Mesenchymal stem cell of adipose (primary cell): ENCODE data around the gene FAM110D.

DNA sequence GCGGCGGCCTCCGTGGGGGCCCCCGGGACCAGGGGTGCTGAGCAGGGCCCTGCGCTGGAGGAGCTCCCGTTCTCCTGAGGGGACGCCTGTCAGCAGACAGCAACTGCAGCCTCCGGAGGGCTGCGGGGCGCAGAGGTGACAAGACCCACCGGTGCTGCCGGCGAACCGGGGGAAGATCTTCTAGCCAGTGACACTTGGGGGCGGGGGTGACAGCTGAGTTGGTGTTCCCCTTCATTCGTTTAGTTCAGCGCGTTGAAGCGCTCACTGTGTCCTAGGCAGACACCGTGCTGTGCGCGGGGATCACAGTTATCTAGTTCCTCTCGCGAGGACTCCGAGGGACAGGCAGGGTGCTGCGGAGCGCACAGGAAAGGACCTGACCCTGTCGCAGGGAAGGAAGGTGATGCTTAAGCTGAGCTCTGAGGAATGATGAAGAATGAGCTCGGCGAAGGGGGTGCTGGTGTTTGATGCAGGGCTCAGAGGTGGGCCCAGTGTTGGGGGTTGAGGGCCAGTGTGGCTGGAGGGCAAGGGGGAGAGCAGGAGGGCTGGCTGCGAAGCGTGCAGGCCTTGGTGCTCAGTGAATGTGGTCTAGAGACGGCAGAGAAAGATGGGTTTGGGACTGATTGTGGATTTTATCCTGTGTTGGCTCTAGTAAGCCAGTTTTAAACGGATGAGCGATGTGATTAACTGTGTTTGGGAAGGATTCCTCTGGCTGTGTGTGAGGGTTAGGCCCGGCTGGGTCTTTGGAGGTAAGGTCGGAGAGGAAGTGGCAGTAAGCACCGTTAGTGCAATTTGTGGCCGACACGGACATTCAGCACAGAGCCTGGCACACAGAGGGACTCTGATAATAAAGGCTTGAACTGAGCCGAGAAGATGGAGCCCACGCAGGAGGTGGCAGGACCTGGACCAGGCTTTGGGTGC, 1.0 kb downstream of the MTFR1L start:
- CAGE, long polyA plus RNA: no peak

GRCh38 chr1:25900186-25900522, 6.1 kb downstream of the STMN1 start:
- CAGE, long polyA plus RNA: no peak

DNA sequence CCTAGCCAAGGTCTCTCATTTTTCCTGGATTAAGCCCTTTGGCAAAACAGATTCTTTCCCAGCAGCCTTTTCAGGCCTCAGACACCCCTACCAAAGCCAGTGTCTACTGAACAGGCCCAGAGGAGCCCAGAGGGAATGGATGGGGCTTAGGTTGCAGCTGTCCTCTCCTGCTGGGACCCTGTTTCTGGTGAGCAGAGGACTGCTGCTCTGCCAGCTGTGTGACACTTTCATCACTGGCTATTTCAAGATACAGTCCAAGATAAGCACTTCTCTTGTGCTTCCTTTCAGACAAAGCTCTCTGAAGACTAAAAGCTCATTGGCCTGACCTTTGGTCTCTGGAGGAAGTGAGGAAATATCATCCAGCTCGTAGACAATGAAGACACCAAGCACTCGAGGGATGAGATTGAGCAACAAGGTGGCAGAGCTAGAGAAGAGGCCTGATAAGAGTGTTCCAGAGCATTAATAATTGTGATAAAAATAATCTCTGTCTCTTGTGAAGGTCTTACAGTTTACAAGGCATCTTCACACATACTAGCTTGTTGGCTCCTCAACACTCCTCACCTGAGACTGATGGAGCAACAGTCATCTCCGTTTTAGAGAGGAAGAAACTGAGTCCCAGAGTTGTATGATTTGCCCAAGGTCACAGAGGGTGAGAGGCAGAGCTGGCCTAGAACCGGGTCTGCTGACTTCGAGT, 829 bp downstream of the PAFAH2 start:
- CAGE, long polyA plus RNA: no peak

DNA sequence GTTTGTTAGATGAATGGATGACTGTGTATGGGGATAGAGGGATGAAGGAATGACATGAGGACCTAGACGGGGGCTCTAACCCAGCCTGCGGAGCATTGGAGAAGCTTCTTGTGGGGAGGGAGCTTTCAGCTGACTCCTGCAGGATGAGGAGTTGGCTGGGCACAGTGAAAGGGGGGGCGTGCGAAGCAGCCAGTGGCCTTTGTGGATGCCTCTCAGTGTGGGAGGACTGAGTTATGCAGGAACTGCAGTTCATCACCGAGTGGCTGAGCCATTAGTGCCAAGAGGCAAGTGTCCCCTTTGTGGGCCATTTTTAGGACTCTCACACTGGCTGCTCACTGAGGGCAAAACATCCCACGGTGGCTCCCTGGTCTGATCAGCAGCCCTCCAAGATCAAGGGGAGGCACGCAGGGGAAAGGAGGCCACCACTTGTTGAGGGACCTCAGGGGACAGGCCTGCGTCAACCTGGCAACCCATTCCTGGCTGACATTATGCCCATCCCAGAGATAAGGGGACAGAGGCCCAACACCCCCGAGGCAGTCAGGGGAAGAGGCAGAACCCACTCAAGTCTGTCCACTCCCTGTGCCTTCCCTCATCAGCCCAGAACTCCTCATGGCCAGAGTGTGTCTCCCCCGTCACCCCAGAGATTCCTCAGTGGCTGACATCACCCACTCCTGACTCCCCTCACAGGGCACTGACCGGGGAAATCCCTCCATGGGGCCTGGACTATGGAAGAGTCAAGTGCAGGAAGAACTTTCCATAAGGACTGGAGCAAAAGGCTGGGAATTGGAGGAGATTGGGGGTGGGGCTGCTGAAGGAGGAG, 945 bp upstream of the EXTL1 start:
- CAGE, long polyA plus RNA: no peak

DNA sequence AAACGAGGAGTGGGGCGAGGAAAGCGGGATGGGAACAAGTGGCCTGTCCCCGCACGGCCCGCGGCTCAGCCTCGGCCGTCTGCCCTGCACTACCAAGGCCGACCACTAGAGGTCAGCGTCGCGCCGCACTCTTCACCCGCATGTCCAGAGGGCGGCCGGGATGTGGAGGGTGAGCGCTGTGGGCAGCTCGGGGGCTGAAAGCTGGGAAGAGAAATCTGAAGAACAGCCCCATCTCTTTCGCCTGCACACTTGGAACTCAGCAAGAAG, 10.0 kb downstream of the SLC30A2 start:
- CAGE, long polyA plus RNA: no peak

DNA sequence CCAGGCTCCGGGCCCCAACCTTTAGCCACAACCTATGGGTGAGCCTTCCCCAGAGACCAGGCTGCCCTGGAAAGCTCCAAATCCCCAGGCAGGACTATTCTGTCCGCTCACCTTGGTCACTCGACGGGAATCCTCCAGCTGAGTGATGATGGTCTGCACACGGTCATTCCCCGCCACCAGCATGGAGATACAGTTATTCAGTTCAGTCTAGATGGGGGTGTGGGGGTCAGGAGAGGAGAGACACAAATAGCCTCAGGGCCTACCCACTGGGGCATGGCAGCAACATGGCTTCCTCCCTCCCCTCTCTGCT, 7.3 kb downstream of the TRIM63 start:
- CAGE, long polyA plus RNA: no peak

DNA sequence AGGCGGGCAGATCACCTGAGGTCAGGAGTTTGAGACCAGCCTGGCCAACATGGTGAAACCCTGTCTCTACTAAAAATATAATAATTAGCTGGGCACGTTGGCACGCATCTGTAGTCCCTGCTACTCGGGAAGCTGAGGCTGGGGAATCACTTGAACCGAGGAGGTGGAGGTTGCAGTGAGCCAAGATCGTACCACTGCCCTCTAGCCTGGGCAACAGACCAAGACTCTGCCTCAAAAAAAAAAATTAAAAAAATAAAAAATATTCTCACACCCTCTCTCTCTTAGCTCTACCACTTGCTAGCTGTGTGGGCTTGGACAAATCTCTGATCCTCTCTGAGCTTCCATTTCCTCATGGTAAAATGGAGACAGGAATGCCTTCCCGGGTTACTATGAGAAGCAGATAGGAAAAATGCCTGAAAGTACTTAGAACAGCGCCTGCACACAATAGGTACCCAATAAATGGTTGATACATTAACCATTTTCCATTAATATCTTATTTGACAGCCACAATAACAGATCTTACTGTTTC, 3.2 kb downstream of the TRIM63 start:
- CAGE, long polyA plus RNA: no peak

GRCh38 chr1:26158588-26159162, at the start of gene FAM110D:
Gene FAM110D, plus strand, starts transcription at chr1:26159079.
- CAGE, long polyA plus RNA: no peak

DNA sequence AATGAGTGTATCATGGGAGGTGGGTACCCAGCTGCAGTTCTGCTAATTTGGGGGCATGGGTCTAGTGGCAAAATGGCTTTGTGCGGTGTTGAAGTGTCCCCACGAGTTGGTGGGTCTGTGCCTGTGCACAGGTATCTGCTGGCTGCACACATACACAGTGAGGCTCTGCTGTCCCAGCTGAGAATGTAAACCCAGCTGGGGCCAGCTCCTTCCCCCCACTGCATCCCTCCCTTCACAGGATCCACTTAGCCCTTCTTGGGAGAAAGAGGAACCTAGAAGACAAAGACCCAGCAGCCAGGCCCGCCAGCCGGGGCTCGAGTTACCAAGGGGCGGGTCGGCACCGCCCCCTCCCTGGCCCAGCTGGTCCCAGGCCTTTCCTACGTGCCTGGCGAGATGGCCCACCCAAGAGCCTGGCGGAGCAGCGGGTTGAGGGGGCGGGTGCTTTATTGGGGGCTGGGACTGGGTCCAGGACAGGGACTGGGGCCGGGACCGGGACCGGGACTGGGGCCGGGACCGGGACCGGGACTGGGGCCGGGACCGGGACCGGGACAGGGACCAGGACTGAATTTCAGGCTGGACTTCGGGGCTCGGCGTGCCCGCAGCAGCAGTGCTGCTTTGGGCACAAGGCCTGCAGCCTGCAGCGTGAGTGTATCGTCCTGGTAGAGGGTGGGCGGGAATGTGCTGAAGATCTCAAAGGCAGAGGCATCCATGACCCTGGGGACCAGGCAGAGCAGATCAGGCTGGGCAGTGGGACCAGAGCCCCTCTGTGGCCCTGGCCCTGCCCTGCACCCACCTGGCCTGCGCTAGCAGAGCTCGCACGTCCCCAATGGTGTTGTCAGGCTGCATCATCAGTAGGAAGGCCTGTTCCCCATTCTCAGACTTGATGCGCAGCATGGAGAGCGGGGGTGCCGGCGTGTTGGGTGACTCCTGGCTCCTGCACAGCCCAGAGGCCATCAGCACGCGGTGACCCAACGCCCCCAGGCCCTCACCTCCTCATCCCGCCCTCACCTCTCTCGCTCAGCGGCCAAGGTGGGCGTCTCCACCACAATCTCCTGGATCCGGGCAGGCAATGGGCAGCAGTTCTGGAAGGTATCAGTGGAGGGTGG, 2.3 kb downstream of the SH3BGRL3 start:
- CAGE, long polyA plus RNA: no peak

DNA sequence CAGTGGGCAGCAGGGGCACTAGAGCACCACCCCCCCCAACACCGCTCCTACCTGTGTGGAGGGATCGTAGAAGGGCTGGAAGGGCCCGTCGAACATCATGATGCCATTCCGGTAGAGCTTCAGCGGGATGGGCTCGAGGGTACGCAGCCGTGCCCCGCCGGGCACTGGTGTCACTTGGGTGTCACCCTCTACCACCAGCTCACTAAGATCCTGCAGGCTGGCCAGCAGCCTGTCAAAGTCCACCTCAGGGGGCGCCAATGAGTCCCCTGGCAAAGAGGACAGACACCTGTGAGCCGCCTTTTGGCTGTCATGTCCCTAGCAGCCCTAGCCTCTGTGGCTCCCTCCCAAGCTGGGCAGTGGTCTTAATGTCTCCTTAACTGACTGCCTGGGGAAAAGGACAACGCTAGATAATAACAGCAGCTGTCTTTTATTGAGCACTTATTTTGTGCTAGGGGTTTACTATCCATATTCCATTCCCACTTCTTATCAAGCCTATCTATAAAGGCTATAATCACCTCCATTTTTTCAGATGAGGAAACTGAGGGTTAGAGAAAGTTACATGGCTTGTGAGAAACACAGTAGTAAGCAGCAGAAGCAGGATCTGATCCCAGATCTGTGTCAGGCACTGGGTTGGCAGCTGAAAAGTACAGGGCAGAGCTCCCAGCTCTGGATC, 6.0 kb downstream of the SH3BGRL3 start:
- CAGE, long polyA plus RNA: no peak

DNA sequence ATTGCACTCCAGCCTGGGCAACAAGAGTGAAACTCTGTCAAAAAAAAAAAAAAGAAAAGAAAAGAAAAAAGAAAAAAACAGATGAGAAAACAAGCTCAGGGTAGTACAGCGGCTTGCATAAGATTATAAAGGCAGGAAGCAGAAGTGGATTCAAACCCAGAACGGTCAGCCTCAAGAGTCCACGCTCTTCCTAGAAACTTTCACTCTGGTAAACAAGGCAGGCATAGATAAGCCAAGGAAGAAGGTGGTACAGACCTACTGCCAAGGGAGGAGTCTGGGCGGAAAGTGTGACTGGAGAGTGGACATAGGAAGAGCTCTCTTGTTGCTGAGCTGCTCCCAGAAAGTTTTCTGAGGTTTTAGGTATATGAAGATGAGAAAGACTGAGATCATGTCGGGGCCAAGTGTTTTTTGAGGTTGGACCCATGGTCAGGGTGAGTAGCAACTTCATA, 1.8 kb upstream of the UBXN11 start:
- CAGE, long polyA plus RNA: no peak

DNA sequence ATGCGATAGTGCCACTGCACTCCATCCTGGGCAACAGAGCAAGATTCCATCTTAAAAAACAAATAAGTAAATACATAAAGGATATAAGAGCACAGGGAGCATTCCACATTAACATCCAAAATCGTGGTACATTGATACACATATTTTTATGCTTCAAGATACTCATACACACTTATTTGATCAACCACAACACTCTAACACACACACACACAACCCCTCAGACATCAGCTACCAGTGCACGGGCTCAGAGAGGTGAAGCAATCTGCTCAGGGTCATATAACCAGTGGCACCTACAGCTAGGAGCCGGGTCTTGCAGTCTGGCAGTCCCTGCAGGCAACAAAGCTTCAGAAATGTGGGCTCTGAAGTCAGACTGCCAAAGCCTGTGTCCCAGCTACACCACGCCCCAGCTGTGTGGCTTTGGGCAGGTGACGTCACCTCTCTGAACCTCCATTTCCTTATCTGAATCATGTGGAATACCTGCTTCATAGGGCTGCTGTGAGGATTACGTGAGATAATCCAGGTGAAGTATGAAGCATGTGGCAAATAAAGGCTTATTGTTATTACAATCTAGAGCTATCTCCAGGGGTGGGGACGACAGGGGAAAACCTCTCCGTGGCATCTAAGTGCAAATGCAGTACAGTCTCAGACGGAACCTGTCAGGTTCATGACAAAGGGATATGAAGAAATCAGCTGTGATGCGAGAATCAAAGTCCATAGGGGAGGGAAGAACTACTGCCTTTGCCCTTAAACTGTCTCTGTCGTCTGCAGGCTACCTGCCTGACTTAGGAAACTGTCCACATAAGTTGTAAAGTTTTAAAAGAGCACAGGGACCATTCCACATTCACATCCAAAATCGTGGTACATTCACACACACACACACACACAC, 4.9 kb upstream of the CRYBG2 start:
- CAGE, long polyA plus RNA: no peak

DNA sequence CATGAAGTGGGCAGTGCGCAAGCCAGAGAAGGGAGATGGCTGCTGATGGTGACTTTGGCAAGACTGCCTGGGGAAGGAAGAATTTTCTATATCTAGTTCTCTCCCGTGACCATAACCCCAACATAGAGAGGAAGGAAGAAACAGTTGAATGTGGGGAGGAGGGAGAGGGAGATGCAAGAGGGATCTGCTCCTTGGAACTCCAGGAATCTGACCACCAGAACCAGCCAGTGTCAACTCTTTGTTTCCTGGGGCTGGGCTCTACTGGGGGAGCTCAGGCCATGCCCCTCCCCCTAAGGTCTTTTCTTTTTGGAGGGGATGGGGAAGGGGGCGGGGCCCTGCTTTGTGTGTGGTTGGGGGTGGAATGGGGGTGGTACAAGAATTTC, 8.1 kb downstream of the LIN28A start:
- CAGE, long polyA plus RNA: no peak

- CAGE, long polyA plus RNA: no peak
Observed at GRCh38 chr1:26468632-26469822, 3.2 kb upstream of the HMGN2 start.

DNA sequence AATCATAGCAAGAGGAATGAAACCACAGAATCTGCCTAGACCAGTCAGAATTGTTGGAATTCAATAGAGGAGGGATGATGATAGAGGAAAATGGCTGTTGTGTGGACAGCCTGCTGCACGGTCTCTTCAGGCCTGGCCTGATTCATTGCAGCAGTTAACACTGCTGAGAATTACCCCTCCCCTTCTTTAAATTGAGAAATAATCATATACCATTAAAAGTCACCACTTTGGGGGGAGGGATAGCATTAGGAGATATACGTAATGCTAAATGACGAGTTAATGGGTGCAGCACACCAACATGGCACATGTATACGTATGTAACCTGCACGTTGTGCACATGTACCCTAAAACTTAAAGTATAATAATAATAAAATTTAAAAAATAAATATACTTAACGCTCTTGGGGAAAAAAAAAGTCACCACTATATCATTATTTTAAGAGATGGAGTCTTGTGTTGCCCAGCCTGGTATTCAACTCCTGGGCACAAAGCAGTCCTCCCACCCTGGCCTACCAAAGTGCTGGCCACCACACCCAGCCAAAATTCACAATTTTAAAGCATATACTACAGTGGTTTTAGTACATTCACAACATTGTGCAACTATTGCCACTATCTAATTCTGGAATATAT, 5.7 kb downstream of the HMGN2 start:
- CAGE, long polyA plus RNA: no peak

- CAGE, long polyA plus RNA: no peak
Observed at GRCh38 chr1:26561234-26561961, 31.8 kb downstream of the RPS6KA1 start.

- CAGE, long polyA plus RNA: no peak
Observed at GRCh38 chr1:26564651-26565417, 35.3 kb downstream of the RPS6KA1 start.

- CAGE, long polyA plus RNA: no peak
Observed at GRCh38 chr1:26693633-26694275, 2.1 kb upstream of the ARID1A start.

DNA sequence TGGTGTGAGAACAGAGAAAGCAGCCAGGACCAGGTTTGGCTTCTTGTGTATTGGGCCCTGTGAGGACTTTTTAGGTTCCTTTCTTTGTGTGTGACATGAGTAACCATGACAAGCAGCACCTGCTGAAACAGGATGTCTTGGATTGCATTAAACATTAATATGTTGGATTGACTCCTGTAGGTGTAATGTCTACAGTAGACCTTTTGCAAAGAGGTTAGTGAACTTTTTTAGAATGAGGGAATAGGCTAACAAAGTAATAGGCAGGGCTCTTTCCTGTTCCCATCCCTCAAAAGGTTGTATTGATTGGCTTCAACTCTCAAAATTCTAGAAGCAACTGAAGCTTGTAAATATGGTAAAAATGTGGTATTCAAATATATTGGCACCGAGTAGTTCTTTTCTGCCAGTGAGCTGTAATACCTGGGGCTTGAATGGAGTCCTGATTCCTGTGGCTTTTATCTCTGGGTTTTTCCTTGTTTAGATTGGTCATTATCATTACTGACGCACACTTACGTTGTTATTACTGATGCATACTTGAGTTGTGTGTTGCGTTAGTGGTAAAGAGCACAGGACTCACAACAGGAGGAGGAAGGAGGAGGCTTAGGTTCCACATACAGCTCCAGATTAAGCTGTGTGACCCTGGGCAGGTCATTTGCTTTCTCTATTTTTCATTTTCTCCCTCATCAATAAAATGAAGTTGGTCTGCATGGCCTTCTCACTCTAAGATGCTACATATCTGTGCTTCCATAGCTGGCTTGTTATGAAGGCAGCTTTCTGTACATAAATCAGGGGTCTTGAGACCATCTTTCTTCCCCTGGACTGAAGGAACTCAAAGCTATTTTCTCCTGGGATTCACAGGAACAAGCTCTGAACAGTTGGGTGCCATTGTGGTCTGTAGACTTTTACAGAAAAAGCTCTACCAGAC, 5.4 kb downstream of the ARID1A start:
- CAGE, long polyA plus RNA: no peak

GRCh38 chr1:26722773-26724158, 27.5 kb downstream of the ARID1A start:
- CAGE, long polyA plus RNA: no peak